Placental pericyte (primary cell): ENCODE measurements around the genes ANGPTL7, CLCN6 and NPPB.

DNA sequence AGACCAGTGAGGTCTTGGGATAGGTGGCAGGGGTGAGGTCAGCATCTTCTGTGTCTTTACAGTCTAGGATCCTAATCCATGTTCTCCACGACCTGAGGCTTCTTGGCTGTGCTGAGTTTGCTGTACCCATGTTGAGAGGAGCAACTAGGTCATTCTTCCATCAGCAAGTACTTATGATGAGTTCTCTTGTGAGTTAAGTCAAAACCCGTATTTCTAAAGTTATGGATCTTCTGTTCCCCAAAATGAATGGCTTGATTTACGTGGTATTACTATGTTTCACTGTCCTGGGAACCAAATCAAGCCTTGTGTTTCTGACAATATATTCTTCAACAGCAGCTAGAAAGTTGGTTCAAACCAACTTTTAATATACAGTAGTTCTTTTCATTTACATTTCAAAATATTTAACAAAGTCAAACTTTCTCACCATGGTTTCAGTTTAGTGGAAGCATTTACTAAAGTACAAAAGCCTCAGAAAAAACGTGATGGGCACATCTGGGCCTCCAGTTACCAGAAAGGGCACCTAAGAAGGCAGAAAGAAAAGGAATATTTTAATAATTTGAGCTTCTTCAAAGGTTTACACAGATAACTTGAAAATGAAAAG, 7.4 kb upstream of the EXOSC10 start:
- CAGE, long polyA plus RNA, result no peak

GRCh38 chr1:11188954-11189519, at the start of gene ANGPTL7:
ANGPTL7 (plus strand) TSS chr1:11189355.
- CAGE, long polyA plus RNA, result no peak

DNA sequence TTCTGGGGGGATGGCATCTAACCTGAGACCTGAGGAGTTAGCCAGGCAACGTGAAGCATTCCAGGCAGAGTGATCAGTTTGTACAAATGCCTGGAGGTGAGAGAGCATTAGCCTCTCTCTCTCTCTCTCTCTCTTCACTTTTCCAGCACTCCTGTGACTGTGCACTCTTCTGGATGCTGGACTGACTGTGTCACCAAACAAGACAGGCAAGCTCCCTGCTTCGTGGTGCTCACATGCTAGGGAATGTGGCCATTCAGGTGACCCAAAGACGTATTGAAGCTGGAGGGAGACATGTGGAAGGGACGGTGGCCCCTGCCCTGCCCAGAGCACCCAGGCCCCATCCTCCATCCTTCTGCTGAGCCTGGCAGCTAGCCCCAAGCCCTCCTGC, 48.7 kb downstream of the UBIAD1 start:
- CAGE, long polyA plus RNA, result no peak

GRCh38 chr1:11504952-11505344, 26.0 kb downstream of the DISP3 start:
- CAGE, long polyA plus RNA, result no peak

GRCh38 chr1:11790359-11791411, 15.1 kb downstream of the MTHFR start:
- CAGE, long polyA plus RNA, result no peak

DNA sequence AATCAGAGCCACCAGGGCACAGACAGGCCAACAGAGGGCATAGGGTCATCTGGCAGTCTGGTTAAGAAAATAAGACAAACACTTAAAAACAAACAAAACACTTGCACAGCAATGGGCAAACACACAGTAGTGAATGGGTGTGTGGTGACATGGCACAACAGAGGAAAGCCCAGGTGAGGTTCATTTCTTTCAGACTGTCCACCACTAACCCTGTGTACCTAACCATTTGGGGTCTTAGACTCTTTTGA, 1.4 kb downstream of the MTHFR start:
- CAGE, long polyA plus RNA, result no peak

- CAGE, long polyA plus RNA, result no peak
Observed at GRCh38 chr1:11806036-11806312, at the start of gene CLCN6. CLCN6 (plus strand) TSS chr1:11806191.

DNA sequence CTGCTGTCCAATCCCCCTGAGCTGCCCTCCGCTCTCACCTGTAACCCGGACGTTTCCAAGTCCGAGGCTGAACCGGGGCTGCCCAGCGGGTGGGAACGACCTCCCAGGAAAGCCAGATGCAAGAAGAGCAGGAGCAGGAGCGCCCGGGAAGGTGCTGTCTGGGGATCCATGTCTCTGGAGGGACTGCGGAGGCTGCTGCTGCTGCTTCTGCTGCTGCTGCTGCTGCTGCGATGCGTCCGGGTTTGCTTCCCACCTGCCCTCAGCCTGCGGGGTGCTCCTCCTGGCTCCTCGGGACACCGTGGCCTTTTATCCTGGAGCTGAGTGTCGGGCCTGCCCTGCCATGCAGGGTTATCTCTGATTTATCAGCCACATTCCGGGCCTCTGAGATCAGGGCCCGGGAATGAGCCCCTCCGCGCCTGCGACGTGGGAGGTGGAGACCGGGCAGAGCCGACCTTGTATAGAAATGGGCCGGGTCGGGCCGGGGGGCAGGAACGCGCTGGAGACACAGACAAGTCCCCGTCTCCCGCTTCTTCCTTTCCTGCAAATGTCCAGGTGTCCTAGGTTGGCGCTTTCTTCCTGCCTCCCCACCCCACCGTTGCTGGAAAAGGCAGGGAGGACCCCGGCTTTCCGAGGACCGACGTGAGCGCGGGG, at the start of gene NPPB:
Gene NPPB (minus strand): TSS at position 282 of the 651 bp plus-strand sequence.
- CAGE, long polyA plus RNA, result no peak

GRCh38 chr1:11907964-11908914, 18.0 kb downstream of the KIAA2013 start:
- CAGE, long polyA plus RNA, result no peak

DNA sequence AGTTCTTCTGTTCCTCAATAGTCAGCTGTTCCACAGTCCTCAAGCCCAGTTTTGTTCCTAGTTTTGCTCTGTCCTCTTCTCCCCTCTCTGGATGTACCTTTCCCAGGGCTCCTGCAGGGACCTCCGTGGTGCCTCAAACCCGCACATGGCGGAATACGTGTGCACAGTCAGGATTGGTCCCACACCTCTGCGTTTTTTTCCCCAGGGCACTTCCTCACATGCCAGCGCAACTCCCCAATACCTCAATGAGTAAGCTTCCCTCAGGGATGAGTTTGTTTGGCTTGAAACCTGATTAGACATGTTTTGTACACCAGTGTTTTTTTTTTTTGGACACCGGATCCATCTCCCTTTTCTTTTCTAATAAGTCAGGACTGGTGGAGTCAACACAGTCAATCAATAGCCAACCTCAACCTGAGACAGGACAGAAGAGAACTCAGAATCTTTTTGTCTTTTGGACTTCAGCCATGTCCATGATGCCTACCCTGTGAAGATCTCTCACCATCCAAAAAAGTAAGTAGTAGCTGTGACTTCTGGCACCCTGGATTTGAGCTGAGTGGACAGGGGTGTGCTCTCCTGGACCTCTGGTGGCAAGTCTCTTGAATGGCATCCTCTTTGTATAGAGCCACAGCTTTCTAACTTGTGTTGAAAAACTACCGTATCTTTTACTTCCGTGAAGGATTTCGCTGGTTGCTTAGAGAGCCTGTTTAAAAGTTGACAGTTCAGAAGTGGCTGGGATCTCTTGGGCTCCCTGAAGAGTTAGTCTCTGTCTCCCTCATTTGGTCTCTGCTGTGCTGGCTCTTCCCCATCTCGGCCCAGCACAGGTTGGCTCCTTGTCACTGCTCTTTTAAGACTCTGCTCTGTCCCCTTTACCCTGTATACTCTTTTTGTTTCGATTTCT, 1.6 kb downstream of the MFN2 start:
- CAGE, long polyA plus RNA, result no peak

DNA sequence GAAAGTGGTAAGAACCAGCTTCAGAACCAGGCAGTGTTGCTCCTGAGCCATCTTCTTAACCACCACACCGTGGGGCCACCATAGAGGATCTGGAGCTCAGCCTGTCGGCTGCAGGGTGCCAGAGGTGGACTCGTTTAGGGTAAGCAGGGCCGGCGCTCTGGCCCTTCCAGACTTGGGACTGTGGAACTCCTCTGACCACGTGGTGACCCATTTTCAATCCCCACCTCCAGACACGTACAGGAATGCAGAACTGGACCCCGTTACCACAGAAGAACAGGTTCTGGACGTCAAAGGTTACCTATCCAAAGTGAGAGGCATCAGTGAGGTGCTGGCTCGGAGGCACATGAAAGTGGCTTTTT, 12.1 kb downstream of the MFN2 start:
- CAGE, long polyA plus RNA, result no peak

DNA sequence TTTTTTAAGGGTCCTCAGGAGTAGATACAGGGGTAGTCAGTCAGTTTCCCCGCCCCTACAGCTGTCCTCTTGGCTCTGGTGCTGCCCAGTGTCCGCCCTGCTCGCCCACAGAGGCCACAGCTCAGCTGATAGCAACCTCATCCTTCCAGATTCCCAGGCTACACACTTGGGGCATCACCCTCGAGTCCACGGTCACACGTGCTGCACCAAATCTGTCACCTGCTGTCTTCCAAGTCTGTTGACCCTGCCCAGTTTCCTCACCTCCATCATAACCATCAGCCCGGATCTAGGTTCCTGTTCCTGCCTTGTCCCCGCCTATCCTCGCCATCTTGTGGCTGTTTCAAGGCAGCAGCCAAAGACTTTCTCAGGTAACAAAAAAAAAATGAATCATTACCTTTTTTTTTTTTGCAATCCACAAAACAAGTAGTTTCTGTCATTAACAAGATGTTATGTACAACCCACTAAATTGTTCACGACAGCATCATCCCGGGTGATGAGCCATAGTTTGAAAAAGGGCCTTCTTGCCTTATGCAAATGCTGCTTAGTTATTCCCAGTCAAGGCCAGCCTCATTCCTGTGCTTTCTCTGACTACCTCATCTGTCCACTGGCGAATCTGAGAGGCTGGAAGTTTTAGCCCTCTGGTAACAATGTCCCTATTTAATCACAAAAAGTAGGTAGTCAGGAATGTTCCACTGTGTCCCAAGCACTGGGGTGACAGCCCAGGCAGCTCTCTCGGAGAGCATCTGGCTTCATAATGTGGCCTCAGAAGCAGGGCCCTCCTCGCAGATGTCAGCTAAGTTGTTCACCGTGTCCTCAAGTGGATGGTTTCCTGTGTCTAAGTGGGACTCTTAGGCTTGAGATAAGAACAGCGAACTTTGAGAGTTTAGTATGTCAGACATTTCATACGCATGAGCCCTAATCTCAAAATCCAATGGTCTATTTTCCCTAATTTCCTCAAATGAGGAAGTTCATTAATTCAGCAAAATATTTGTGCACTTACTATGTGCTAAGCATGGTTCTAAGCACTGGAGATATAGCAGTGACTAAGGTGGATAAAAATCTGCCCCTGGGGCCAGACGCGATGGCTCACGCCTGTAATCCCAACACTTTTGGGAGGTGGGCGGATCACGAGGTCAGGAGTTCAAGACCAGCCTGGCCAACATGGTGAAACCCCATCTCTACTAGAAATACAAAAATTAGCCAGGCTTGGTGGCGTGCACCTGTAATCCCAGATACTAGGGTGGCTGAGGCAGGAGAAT, 4.8 kb upstream of the MIIP start:
- CAGE, long polyA plus RNA, result no peak

DNA sequence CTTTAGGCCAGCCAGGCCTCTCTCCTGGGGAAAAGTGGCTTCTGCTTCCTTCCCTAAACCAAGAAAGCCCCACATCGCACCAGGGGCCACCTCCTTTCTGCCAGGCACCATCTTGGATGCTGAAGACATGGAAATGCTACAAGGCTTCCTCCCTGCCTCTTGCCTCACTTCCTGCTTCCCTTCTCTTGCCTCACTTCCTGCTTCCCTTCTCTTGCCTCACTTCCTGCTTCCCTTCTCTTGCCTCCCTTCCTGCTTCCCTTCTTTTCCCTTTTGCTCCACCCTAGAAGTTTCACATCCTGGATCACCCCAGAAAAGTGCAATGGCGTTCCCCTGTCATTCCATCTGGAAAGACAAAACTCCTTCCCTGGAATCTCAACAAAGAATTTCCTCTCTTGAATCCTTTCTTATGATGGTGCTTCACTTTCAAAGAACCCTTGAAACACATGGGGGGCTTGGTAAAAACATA, 18.7 kb downstream of the TNFRSF8 start:
- CAGE, long polyA plus RNA, result no peak

- CAGE, long polyA plus RNA, result no peak
Observed at GRCh38 chr1:12171501-12172411, 5.0 kb downstream of the TNFRSF1B start.

DNA sequence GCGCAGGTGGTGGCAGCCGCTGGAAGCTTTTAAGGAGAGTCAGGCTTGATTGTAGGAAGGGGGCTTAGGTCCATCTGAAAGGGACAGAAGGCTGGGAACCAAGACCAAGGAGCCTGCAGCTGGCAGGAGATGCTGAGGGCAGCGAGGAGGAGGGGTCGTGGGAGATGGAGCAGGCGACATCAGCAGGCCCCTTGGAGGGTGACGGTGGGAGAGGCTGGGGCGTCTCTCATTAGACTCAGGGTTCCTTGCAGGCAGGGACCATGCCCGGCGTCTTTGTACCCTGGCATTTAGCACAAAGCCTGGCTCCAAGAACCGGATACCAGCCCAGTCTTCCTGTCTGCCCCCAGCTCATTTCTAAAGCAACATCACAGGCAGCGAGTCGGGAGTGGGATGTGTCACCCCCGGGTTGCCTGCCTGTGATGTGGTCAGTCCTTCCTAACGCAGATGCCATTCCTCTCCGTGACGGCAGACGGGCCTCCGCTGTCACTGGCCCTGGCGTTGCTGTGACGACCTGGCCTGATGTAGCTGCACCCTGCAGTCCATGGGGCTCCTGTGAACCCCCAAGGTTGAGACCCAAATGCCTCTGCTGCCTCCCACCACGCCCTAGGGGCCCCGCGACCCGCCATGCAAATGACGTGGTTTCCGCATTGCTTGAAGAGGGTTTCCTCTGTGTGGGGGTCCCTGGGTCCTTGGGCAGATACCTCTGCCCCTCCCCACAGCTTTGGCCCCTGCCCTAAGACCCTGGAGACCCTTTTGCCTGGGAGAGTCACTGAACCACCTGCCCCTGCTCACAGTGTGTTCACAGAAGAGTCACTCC, 12.2 kb downstream of the TNFRSF1B start:
- CAGE, long polyA plus RNA, result no peak

GRCh38 chr1:12181294-12181763, 14.5 kb downstream of the TNFRSF1B start:
- CAGE, long polyA plus RNA, result no peak

- CAGE, long polyA plus RNA, result no peak
Observed at GRCh38 chr1:12237955-12238154, 8.0 kb downstream of the VPS13D start.

DNA sequence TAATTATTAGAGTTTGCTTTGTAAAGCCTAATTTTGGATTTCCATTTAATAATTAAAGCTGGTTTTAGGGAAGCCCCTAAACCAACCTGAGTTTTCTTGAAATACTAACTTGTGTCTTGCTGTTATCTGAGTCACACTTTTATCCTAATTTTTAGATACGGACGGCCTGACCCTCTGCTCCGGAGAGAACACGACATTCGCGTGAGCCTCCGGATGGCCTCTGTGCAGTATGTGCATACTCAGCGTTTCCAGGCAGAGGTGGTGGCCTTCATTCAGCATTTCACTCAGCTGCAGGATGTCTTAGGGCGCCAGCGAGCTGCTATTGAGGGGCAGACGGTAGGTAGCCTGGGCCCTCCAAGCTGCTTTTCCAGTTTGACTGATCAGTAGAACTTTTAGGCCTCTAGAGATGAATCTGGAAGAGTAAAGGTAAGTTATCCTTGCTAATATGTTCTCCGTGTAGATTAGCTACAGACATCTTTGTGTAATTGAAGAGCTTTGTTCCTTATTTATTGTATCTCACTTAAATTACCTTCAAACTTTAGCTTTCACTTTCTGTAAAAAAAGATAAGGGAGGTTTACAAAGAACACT, 63.6 kb downstream of the VPS13D start:
- CAGE, long polyA plus RNA, result no peak

- CAGE, long polyA plus RNA, result no peak
Observed at GRCh38 chr1:12337790-12338437, 108.1 kb downstream of the VPS13D start.

- CAGE, long polyA plus RNA, result no peak
Observed at GRCh38 chr1:12345853-12346221, 116.0 kb downstream of the VPS13D start.